Measurements from ENCODE around the genes ZNF668 and TGFB1I1.

DNA sequence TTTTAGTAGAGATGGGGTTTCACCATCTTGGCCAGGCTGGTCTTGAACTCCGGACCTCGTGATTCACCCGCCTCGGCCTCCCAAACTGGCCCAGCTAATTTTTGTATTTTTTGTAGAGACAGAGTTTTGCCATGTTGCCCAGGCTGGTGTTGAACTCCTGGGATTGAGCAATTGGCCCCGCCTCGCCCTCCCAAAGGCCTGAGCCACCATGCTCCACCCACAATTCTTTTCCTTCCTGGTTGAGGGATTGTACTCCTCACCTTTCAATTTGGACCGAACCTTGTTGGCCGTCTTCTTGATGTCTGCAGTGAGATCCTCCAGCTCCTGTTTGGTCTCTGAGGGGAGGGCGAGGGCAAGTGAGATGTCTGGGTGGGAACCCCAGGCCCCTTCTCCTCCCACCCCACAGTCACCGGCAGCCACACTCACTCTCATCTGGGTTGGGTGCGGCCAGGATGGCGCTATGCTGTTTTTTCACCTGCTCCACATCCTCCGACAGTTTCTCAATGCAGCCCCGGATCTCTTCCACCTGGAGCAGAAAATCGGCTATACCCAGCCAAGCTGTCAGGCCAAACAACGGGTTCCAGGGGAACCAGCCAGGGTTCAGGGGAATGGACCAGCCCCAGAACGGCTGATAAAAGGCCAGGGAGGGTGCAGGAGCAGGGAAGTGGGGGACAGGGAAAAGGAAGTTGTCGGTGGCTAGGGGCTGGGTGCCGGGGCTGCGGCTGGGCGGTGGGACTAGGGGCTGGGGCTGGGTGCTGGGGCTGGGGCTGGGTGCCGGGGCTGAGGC is 9.6 kb downstream of the STX1B start:
- PRO-cap, 4 experiments: no peak in any of the 4 experiments
- RAMPAGE, long total RNA, 2 experiments: no peak in any of the 2 experiments
- RRBS: 88% methylated on average over 8 of the region's 22 CpGs

DNA sequence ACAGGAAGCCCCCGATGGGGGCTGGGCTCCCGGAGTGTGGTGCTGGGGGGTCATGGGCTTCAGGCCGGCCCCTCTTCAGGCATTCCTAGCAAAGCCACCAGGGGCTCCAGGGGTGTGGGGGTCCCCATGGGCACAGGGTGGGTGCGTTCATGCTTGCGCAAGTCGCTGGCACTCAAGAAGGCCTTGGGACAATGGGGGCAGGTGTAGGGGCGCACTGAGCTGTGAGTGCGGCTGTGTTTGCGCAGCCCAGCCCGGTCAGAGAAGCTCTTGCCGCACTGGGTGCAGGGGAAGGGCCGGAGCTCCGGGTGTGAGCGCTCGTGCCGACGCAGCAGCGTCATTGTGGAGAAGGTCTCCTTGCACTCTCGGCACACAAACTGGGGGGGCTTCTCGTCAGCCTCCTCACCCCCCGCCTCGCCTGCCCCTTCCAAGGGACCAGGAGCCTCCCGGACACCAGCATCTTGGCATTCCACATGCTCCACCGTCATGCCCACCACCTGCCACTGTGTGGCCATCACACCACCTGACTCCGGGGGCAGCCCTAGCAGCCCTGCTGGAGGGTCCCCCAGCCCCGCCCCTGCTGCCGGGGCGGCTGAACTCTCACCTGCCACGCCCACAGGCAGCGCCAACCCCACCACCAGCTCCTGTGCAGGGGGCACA is 12.9 kb downstream of the ZNF668 start:
- PRO-cap, 4 experiments: no peak in any of the 4 experiments
- RAMPAGE, long total RNA, 2 experiments: no peak in any of the 2 experiments
- RRBS: 91% methylated on average over 6 of the region's 30 CpGs

- PRO-cap, 4 experiments: peak in 4 of 4 experiments; most common plus-strand start chr16:31073828 (in 4); most common minus-strand start chr16:31073752 (in 4)
- RAMPAGE, long total RNA, 2 experiments: start-site peak on the minus strand in 1 of 2 experiments, at chr16:31074189-31074209 at its widest, 17 reads per replicate
- RRBS: 1% methylated on average over 35 of the region's 61 CpGs
These were observed at the start of gene ZNF668 for GRCh38 chr16:31073590-31074551. Gene ZNF668 (minus strand): TSS chr16:31074240.

DNA sequence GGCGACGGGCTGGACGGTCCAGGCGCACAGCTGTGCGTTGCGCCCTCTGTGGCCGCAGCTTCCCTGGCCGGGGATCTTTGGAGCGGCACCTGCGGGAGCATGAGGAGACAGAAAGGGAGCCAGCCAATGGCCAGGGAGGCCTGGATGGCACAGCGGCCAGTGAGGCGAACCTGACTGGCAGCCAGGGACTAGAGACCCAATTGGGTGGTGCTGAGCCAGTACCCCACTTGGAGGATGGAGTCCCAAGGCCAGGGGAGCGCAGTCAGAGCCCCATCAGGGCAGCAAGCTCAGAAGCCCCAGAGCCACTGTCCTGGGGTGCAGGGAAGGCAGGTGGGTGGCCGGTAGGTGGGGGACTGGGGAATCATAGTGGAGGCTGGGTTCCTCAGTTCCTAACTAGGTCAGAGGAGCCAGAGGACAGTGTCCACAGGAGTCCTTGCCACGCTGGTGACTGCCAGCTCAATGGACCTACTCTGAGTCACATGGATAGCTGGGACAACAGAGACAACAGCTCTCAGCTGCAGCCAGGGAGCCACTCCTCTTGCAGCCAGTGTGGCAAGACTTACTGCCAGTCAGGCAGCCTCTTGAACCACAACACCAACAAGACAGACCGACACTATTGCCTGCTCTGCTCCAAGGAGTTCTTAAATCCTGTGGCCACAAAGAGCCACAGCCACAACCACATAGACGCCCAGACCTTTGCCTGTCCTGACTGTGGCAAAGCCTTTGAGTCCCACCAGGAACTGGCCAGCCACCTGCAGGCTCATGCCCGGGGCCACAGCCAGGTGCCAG is 6.4 kb downstream of the ZNF646 start:
- PRO-cap, 4 experiments: no peak in any of the 4 experiments
- RAMPAGE, long total RNA, 2 experiments: start-site peak on the plus strand in 1 of 2 experiments, centred at position 116 of the sequence, 17 reads per replicate
- RRBS: 92% methylated on average over 1 of the region's 18 CpGs

DNA sequence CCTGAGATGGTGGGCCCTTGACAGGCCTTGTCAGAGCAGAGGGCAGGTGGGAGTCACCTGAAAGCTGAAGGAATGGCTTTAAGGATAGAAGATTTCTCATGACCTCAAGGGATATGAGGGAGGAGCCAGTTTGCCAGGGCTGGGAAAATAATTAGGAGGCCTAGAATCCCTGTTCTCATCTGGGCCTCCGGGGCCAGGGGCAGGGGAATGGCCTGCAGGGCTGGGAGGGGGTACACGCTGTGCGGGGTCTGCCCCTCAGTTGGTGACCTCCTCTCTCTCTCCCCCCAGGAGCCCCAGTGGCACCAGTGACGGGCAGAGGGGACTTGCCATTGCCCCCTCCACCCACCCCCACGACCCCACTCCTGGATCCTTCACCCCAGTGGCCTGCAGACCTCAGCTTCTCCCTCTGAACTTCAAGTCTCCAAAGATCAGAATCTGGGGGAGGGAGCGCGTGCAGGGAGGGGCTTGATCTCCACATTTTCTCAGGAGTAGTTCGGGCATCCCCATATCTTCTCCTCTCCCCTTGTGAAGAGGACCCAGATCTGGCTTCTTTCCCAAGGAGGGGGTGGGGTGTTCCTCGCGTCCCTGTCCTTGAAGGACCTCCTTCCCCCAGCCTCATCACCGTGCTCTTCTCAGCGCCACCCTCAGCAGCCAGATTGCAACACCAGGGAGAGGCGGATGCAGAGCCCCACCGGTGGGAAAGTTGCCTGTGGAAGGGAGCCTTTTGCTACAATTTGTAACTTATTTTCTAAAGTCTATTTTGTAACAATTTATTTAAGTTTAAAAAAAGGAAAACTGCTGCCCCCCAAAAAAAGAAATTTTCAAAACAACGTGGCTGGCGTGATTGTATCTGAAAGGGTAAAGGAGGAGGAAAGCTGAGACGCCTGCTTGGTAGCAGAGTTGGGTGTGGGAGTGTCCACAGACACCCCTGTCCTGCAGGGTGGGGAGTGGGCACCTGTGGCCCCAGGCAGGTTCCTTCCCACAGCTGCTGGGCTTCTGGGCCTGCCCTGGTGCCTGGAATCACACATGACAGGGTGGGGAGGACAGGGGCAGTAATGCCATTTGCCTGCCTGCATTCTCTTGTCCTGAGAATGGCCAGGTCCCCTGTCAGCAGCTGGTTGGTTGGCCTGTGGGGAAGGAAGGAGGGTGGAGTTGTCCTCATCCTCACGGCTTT is 5.7 kb downstream of the PRSS53 start:
- PRO-cap, 4 experiments: no peak in any of the 4 experiments
- RAMPAGE, long total RNA, 2 experiments: no peak in any of the 2 experiments
- RRBS: no CpG with 5 or more reads among the region's 18 CpGs

DNA sequence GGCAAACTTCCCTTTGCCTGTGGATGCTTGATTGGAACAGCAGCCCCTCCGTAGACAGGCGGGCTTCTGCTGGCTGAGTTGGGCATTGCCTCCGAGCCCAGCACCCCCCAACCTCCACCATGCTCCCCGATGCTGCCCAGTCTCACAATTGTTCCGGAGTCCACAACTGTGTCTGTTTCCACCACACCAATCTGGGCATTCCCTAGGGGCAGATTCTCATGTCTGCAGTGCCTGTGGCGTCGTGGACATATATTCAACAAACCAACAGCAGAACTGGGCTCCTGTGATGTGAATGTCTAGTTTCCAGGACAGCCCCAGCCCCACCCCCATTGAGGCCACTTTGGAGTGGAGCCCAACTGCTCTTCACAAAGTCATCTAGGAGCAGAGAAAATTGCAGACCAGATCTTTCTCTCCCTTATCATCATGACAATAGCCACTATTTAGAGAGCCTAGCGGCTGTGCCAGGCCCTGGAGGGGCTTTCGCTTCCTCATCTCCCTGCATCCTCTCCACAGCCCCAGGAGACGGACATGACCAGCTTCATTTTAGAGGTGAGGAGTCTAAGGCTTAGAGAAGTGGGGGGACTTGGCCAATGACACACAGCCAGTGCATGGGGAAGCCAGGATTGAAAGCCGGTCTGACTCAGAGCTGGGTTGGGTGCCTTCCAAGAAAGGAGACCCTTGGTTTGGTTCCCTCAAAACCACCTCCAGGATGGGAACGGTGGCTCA is 1.5 kb downstream of the PRSS8 start:
- PRO-cap, 4 experiments: peak in 1 of 4 experiments; most common plus-strand start position 643 of the sequence (in 1); most common minus-strand start position 522 of the sequence (in 1)
- RAMPAGE, long total RNA, 2 experiments: no peak in any of the 2 experiments
- RRBS: no CpG with 5 or more reads among the region's 12 CpGs

- PRO-cap, 4 experiments: no peak in any of the 4 experiments
- RAMPAGE, long total RNA, 2 experiments: no peak in any of the 2 experiments
- RRBS: no CpG with 5 or more reads among the region's 7 CpGs
These were observed 7.8 kb upstream of the ITGAX start for GRCh38 chr16:31347214-31347584.

- PRO-cap, 4 experiments: no peak in any of the 4 experiments
- RAMPAGE, long total RNA, 2 experiments: no peak in any of the 2 experiments
- RRBS: 15% methylated on average over 3 of the region's 25 CpGs
These were observed 5.7 kb upstream of the ARMC5 start for GRCh38 chr16:31453233-31454370.

- PRO-cap, 4 experiments: peak in 4 of 4 experiments; most common plus-strand start chr16:31472155 (in 3); most common minus-strand start chr16:31471909 (in 2)
- RAMPAGE, long total RNA, 2 experiments: start-site peak on the plus strand in 1 of 2 experiments, at chr16:31472178-31472668 at its widest, 5 to 73 reads per replicate
- RRBS: 2% methylated on average over 29 of the region's 65 CpGs
These were observed at the start of gene TGFB1I1 for GRCh38 chr16:31471691-31472637. Gene TGFB1I1 (plus strand): TSS chr16:31472152.

DNA sequence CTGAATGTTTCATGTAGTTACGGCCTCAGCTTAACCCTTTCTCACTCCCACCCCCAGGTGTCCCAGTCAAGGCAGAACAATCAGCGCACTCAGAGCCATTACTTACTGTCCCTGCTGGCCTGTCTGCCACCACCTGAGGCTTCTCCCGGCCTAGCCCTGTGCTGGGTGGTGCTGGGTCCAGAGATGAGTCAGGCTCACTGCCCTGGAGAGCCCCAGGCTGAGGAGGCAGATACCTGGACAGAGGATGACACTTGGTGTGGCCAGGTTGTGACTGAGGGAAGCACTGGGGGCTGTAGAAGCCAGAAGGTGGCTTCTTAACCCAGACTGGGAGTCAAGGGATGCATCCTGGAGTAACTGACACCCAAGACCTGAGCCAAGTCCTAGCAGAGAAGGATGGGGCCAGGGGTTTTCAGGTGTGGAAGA is 3.9 kb upstream of the SLC5A2 start:
- PRO-cap, 4 experiments: no peak in any of the 4 experiments
- RAMPAGE, long total RNA, 2 experiments: no peak in any of the 2 experiments
- RRBS: no CpG with 5 or more reads among the region's 3 CpGs

DNA sequence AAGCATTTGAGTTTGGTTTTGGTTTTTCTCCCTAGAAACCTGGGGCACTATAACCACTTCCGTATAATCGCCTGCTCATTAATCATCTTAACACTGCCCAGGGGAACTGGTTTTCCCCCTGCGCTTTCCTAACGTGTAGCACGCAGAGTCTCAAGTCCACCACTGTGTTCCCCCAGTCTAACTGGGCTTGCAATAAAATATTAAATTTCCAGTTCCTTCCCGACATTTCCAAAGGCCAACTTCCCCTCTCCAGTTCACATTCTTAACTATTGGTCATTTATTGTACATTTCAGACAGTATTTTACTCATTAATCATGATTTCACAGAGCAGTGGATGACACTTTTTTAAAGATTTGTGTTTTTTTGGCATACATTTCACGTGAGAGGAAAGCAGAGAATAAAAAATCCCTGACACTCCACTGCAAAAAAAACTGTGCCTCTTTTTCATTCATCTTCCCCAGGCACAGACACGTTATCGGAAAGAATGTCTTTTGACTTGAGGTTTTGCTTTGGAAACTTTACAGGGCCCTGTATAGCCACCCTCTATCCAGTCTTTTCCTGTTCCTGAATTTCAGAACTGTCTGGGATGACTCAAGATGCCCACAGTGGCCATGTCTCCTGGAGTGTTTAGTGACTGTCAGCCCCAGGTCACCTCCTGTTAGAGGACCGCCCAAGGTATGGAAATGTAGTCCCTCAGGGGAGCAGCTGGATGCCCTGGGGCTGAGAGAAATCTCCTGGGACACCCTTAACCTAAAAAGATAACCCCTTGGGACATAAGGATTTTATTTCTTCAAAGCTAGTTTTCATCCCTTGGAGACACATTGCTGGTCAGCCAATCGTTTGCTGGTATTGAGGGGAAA is 1.3 kb downstream of the ZNF267 start:
- PRO-cap, 4 experiments: peak in 1 of 4 experiments; most common plus-strand start position 138 of the sequence (in 1); most common minus-strand start position 164 of the sequence (in 1)
- RAMPAGE, long total RNA, 2 experiments: no peak in any of the 2 experiments
- RRBS: no CpG with 5 or more reads among the region's 11 CpGs

- PRO-cap, 4 experiments: no peak in any of the 4 experiments
- RAMPAGE, long total RNA, 2 experiments: no peak in any of the 2 experiments
- RRBS: no CpG with 5 or more reads among the region's 1 CpG
These were observed 21.9 kb downstream of the ZNF267 start for GRCh38 chr16:31895585-31895834.

DNA sequence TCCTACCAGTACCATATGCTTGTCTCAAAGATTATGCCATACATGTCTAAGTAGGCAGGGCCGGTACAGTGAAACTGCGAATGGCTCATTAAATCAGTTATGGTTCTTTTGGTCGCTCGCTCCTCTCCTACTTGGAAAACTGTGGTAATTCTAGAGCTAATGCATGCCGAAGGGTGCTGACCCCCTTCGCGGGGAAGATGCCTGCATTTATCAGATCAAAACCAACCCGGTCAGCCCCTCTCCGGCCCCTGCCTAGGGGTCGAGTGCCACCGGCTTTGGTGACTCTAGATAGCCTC is 700.6 kb downstream of the TP53TG3F start:
- PRO-cap, 4 experiments: no peak in any of the 4 experiments
- RAMPAGE, long total RNA, 2 experiments: no peak in any of the 2 experiments
- RRBS: no CpG with 5 or more reads among the region's 11 CpGs

DNA sequence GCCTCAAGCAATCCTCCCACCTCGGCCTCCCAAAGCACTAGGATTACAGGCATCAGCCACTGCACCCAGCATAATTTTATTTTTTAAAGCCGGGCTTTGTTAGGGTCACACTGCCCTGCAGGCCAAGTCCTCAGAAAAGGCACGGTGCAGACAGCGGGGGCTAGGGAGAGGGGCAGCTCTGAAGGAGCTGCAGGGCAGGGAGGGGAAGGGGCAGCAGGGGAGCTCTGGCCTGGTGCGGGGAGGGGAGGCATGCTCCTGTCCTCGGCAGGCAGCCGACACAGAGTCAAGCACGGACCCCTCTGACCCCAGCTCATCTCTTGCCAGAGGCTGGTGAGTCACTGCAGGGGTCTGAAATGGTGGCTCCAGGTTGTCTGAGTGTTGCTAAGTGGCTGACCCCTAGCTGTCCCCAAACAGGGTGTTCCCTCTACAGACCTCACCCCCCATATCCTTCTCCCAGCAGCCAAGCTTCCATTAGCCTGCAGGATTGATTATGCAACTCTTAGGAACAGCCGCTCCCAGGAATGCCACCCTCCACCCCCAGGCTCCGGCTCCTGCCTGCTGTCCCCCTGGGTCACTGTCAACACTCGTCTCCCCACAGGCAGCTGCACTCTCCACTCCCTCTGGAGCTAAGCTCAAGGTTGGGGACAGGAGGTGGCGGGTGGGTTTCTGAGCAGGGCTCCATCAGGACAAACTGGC is 1.3 kb downstream of the MYLK3 start:
- PRO-cap, 4 experiments: no peak in any of the 4 experiments
- RAMPAGE, long total RNA, 2 experiments: no peak in any of the 2 experiments
- RRBS: no CpG with 5 or more reads among the region's 12 CpGs

- PRO-cap, 4 experiments: peak in 1 of 4 experiments; most common plus-strand start chr16:46830019 (in 1)
- RAMPAGE, long total RNA, 2 experiments: no peak in any of the 2 experiments
- RRBS: no CpG with 5 or more reads among the region's 7 CpGs
These were observed 1.2 kb downstream of the C16orf87 start for GRCh38 chr16:46829784-46830268.

DNA sequence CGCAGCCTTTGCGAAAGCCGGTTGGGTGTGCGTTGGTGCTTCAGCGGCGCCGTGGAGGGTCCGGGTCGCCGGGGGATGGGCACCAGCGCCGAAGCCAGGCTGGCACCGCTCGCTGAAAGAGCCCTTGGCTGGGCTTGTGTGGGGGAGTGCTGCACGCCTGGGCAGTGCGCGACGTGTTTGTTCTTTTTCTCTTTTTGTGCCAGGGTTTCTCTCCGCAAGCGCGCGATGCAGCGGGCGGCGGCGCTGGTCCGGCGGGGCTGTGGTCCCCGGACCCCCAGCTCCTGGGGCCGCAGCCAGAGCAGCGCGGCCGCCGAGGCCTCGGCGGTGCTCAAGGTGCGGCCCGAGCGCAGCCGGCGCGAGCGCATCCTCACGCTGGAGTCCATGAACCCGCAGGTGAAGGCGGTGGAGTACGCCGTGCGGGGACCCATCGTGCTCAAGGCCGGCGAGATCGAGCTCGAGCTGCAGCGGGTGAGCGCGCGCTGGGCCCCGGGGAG is 376 bp downstream of the GPT2 start:
- PRO-cap, 4 experiments: peak in 1 of 4 experiments; most common plus-strand start position 127 of the sequence (in 1)
- RAMPAGE, long total RNA, 2 experiments: no peak in any of the 2 experiments
- RRBS: 2% methylated on average over 33 of the region's 59 CpGs

DNA sequence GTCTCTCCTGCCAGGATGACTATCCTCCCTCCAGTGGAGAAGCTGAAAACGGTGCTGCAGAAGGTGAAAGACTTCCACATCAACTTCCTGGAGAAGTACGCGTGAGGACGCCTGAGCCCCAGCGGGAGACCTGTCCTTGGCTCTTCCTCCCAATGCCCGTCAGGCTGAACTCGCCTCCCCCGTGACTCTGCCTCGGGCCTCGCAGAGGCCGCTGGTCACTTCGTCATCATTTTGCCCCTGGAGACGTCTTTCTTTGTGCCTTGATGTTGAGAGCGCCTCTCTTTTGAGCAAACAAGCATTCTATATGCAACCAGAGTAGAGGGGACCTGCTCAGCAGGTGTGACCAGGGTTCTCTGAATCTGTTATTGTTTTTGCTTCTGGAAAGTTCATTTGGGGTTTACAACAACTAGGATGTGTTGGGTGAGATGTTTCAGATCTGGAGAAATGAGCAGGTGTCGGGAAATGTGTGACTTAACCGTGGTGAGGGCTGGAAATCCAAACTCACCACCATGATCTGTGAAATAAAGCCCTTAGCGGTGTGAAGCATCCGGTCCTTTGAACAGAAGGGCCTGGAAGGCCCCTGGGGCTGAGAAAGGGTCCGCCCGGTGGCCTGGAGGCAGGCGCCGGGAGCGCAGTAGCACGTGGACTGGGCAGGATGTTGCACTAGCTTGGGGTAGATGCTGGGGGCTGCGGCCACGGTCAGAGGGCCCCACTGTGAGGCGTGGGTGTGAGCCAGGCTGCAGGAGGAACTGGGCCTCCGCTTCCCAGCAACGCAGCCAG is 44.4 kb downstream of the DNAJA2 start:
- PRO-cap, 4 experiments: no peak in any of the 4 experiments
- RAMPAGE, long total RNA, 2 experiments: no peak in any of the 2 experiments
- RRBS: 93% methylated on average over 3 of the region's 29 CpGs

GRCh38 chr16:46932700-46933309 is 40.7 kb downstream of the DNAJA2 start:
- PRO-cap, 4 experiments: no peak in any of the 4 experiments
- RAMPAGE, long total RNA, 2 experiments: no peak in any of the 2 experiments
- RRBS: no CpG with 5 or more reads among the region's 15 CpGs

DNA sequence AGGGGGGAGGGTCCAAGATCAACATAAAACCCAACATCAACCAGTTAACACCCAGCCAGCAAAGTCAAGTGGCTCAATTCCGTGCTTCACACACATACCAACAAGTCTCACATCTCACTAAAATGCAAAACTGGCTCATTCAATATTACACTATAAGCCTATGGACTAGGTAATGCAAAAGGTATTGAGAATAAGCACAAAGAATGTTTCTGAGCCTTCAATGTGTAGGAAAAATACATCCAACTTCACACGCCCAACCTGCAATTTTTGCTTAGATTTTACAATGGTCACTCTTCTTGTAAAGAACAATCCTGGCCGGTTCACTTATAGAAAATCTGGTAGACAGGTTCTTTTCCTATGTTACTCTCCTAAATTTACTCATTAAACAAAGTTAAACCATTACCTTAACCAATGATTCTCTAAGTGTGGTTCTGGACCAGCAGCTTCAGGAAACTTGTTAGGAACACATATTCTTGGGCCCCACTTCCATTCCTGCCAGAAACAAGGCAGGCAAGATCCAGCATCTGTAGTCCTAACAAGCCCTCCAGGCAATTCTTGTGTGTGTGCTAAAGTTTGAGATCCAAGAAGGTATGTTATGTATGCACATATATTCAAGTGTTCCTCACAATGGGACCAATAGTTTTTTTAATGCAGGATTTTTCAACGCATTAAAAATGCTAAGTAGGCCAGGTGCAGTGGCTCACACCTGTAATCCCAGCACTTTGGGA is 13.5 kb downstream of the DNAJA2 start:
- PRO-cap, 4 experiments: no peak in any of the 4 experiments
- RAMPAGE, long total RNA, 2 experiments: no peak in any of the 2 experiments
- RRBS: no CpG with 5 or more reads among the region's 4 CpGs

GRCh38 chr16:47297098-47297628 is 153.4 kb upstream of the NETO2 start:
- PRO-cap, 4 experiments: no peak in any of the 4 experiments
- RAMPAGE, long total RNA, 2 experiments: start-site peak on the minus strand in 1 of 2 experiments, at chr16:47297283-47297721 at its widest, 8 reads per replicate
- RRBS: no CpG with 5 or more reads among the region's 1 CpG